Measurements from ENCODE around the genes TDGF1P3, DCX and LUZP4.

GRCh38 chrX:110412935-110413871 is 54.6 kb downstream of the RTL9 start:
- PRO-cap, 2 experiments = no peak in any of the 2 experiments

GRCh38 chrX:110520813-110521012 is at the start of gene TDGF1P3:
Gene TDGF1P3 (plus strand): TSS chrX:110520896.
- PRO-cap, 2 experiments = no peak in any of the 2 experiments

DNA sequence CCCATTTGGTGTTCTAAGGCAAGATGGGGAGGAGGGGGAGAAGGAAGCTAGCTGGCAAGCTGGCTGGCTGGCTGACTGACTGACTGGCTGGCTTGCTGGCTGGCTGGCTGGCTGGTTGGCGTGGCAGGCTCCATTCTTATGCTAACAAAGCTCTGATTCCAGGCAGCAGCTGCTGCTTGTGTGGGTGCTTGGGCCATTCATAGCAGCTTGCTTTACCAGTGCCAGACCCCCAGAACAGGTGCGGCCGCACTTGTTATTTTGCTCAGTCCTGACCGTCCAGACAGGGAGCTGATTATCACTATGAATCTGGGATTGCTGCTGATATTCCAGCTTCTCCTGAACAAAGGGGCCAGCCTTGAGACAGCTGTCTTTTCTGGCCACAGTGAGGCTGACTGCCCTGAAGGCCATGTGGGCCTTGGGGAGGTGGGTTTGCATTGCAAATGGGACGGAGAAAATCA is 131.2 kb upstream of the PAK3 start:
- PRO-cap, 2 experiments = no peak in any of the 2 experiments

GRCh38 chrX:111098791-111099198 is 2.8 kb downstream of the PAK3 start:
- PRO-cap, 2 experiments = peak in 1 of 2 experiments; most common plus-strand start chrX:111099057 (in 1)

GRCh38 chrX:111411944-111412356 is at the start of gene DCX:
Gene DCX (minus strand): TSS chrX:111412192.
- PRO-cap, 2 experiments = no peak in any of the 2 experiments

DNA sequence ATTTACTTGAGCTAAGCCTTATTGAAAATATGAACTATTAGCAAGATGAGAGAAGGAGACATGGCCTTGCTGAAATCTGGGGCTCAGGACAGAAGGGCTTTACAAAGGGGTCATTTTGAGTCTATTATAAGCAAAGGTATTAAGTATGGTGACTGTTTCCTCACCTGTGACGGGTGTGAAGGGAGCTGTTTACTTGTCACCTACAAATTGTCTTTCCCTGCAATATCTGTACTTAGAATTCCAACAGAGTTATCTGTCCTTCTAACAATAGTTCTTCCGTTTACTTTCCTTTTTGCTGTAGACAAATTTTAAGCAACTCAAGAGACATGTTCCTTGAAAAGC is 234.8 kb downstream of the LHFPL1 start:
- PRO-cap, 2 experiments = peak in 1 of 2 experiments; most common plus-strand start position 284 of the sequence (in 1)

DNA sequence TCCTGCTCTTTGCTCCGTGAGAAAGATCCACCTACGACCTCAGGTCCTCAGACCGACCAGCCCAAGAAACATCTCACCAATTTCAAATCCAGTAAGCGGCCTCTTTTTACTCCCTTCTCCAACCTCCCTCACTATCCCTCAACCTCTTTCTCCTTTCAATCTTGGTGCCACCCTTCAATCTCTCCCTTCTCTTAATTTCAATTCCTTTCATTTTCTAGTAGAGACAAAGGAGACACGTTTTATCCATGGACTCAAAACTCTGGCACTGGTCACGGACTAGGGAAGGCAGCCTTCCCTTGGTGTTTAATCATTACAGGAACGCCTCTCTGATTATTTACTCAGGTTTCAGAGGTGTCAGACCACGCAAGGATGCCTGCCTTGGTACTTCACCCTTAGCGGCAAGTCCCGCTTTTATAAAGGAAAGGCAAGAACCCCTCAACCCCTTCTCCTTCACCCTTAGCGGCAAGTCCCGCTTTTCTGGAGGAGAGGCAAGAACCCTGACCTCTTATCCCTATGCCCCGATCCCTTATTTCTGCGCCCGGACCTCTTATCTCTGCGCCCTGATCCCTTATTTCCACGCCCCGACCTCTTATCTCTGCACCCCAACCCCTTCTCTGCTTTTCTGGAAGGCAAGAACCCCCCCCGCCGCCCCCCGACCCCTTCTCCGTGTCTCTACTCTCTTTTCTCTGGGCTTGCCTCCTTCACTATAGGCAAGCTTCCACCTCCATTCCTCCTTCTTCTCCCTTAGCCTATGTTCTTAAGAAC is 543.2 kb upstream of the HTR2C start:
- PRO-cap, 2 experiments = no peak in any of the 2 experiments

DNA sequence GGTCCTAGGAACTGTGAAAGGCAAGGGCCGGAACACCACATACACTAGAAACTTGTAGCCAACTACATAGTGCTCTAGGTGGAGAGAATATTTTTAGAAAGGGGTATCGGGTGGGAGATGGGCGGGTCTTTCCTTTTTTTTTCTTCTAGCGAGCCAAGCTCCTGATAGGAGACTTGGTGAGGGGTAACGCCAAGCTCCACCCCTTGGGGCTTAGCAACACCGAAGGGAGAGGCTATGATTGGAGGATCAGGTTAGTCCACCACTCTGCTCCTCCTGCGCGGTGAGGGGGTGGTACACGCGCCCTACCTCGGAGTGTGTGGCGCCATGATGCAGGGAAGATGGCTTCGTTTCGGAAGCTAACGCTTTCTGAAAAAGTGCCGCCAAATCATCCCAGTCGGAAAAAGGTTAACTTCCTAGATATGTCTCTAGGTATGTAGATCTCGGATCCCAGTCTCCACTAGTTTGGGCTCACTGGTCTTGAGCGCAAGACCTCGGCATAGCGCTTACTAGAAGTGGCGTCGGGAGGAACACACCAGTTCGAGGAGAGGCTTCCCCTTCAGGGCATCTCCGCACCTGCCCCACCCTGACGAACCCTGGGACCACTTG is at the start of gene LUZP4:
LUZP4 (plus strand) TSS at position 294 of the 606 bp plus-strand sequence.
- PRO-cap, 2 experiments = no peak in any of the 2 experiments

DNA sequence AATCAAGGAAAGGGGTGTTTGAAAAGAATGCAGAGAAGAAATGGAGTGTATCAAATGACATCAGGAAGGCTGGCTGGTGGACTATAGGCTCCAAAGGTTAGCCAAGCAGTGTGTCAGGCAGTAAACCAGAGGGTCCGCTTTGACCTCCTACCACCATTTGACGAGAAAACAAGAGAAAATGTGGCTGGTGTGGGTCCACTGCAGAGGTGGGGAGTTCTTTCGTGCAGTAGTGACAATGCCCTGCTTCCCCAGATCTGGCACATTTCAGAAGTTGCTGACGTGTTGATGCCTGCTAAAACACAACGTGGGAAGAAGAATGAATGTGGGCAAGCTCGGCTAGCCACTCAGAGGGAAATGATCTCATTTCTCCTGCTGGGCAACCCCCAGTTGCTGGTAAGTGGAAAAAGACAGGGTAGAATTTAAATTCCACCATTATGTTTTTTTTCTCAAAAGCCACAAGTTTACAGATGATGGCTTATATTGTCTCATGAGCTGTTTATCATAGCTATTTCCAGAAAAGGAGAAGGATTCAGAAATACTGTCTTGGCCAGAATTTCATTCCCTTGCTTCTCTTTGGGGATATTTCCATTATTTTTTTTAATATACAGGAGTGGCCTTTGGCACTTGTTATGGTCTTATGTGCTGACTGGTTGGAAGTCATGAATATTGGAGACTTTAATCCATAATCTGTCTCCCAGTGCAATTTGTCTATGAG is 78.0 kb downstream of the LUZP4 start:
- PRO-cap, 2 experiments = no peak in any of the 2 experiments

GRCh38 chrX:115460507-115460944 is 100.4 kb upstream of the PLS3 start:
- PRO-cap, 2 experiments = no peak in any of the 2 experiments

DNA sequence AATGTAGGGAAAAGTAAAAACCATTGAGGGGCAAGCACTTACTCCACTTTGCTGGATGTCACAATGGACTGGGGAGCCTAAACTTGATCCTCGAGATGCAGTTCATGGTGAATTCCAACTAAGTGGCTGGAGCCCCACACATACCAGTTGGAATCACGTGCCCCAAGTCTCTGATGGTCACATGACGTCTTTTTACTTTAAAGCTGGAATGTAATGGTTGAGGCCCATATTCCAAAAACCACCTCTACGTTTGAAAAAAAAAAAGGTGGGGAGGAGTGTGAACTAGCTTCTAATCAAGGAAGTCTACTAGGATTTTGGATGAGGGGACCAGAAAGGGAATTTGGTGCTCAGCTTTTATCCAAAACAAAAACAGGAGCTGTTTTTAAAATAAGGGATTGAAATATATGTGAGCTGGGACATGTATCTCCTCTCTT is 1.6 kb downstream of the PLS3 start:
- PRO-cap, 2 experiments = no peak in any of the 2 experiments

GRCh38 chrX:115581433-115581830 is 20.5 kb downstream of the PLS3 start:
- PRO-cap, 2 experiments = no peak in any of the 2 experiments

DNA sequence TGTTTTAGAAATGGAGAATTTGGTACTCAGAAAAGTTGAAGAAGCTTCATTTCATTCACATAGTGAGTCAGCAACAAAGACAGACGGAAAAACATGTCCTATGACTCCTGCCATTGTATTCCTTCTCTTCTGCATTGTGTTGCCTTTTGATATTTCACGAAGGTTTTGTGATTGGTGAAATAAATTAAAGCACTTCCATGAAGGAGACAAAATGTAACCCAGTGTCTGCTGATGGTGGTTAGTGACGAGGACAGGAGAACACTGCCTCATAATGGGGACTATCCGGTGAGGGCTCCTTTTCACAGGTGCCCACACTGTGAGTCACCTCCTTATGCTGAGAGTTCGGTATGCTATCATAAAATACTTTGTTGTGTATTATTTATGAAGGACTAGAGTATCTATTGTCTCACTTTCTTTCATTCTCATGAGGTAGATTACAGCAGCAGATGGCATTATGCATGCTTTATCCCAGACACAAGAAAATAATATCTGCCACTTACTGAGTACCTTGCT is 30.9 kb downstream of the PLS3 start:
- PRO-cap, 2 experiments = no peak in any of the 2 experiments

GRCh38 chrX:117001602-117002034 is 538.8 kb upstream of the CT83 start:
- PRO-cap, 2 experiments = no peak in any of the 2 experiments

DNA sequence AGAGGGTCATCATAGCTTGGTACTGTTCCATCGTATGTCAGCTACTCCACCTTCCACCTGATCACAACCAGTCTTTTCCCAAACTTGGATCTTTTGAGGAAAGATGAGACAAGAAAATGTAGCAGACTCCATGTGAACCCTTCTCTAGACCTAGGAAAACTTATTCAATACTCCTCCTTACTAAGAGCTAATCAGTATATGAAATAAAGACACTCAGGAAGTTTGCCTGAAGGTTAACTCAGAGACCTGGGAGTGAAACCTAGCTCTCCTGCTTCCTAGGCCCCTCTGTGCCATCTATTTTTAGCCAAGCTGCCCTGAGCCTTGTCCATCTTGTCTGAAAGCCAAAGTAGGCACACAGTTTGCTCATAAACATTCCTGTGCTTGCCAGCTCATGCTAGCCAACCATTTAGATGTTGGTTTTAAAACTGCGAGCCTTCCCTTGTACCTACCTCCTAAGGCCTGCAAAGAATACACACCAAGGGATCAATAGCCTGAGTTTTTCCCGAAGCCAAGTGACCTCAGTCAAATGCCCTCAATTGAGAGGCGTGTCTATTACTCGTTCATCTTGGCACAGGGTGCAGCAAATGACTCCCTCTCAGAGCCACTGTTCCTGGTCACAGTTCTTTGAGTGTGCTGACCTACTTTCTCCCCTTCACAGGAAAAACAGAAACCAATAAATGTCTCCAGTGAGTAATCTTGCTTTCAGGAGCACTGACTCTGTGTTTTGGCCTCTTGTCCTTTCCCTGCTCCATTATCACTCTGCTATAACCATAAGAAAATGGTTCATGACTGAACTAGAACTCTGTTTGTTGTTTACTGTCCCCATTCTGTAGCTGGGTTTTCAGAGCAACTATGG is 48.5 kb downstream of the ZCCHC12 start:
- PRO-cap, 2 experiments = no peak in any of the 2 experiments

- PRO-cap, 2 experiments = no peak in any of the 2 experiments
These were observed 607 bp upstream of the LONRF3 start for GRCh38 chrX:118973724-118974298.

DNA sequence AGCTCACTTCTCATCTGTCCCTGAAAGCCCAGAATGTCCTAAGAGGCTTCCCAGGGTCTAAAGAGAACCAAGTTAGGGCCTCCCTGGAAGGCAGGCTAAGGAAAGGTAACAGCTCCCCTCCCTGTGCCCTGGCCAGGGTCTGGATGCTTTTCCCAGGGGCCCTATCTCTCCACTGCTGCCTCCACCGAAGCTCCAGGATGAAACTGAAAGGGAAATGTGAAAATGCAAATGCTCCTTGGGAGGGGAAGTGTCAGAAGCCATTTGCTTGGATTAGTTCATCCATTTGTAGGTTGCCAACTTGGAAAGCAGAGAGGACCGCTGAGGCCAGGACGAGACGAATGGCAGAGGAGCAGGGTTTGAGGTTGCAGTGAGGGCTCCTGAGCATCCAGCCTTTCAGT is 46.0 kb upstream of the PGRMC1 start:
- PRO-cap, 2 experiments = no peak in any of the 2 experiments

GRCh38 chrX:119237053-119237607 is 1.0 kb downstream of the PGRMC1 start:
- PRO-cap, 2 experiments = no peak in any of the 2 experiments

- PRO-cap, 2 experiments = no peak in any of the 2 experiments
These were observed 11.5 kb downstream of the SLC25A43 start for GRCh38 chrX:119410685-119411069.

DNA sequence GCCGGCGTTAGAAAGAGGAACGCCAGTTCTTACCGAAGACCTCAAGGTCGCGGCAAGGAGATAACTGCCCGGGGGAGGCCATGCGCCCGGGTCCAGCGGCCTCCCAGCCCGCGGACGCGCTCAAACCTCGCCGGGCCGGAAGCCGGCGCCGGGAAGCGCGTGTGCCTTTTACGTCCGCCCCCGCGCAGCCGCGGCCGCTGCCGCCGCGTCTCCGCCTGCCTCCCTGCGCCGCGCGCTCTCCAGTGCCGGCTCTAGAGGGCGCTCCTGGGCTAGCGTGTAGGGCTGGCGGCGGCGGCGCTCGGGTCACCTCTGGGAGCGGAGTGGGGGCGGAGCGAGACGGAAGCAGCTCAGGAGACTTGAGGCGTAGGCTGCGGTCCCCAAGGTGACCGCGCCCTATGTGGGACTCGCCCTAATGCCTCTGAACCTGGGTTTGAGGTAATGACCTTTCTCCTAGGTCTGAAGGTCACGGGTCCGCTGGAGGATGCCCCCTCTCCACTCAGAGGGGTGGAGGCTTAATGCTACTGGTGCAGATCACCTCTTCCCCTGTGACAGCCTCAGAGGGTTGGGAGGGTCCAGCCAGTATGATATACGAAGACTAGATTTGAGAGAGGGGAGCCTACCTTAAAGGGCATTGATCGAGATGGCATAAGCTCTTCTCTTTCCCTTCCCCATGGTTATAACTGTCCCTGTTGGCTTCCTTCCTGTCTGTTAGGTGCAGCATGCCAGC is 868 bp downstream of the SLC25A5 start:
- PRO-cap, 2 experiments = peak in 2 of 2 experiments; most common plus-strand start position 180 of the sequence (in 1); most common minus-strand start position 129 of the sequence (in 1)

Measured in cytotoxic T cell (primary cell).